Measurements from ENCODE around the gene RPS6KA2.

GRCh38 chr6:163500101-163500527, 85.6 kb downstream of the QKI start:
- PRO-cap, result no peak

DNA sequence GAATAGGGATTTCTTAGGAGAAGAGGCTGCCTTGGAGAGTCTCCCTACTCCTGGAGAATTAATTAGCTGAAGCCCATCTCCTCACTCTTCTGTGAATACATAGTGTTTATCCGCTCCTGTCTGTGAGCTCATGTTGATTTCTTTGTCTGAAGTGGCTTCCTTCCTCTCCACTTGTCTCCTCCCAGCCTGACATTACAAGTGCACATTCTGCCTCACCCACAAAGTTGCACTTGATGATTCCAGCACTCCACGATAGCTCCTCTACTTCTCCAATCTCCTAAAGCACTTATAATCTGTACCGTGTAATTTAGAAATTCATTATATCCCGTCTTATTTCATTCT, 287.2 kb downstream of the QKI start:
- PRO-cap, result no peak

DNA sequence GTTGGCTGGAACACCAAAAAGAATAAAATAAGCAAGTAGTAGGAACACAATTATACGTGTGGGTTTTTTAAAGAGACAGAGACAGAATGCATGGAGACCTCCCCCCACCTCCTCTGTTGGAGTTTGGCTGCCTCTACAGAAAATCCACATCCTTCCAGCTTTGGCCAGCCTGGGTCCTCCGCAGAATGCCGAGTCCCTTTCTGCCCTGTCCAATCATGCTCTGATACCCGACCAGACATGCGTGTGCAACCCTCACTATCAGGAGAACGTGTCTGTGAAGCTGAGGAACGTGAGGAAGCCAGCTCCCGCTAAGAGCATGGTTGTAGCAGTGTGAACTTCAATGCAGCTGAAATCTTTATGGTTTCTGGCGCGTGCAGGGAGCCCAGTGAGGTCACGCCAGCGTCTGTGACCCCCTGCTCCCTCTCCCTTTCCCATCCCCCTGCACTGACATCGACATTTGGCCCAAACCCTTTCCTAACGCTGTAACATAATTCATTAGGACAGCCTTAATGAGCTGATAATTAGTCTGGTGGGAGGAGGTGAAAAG, 423.1 kb downstream of the QKI start:
- PRO-cap, result no peak

DNA sequence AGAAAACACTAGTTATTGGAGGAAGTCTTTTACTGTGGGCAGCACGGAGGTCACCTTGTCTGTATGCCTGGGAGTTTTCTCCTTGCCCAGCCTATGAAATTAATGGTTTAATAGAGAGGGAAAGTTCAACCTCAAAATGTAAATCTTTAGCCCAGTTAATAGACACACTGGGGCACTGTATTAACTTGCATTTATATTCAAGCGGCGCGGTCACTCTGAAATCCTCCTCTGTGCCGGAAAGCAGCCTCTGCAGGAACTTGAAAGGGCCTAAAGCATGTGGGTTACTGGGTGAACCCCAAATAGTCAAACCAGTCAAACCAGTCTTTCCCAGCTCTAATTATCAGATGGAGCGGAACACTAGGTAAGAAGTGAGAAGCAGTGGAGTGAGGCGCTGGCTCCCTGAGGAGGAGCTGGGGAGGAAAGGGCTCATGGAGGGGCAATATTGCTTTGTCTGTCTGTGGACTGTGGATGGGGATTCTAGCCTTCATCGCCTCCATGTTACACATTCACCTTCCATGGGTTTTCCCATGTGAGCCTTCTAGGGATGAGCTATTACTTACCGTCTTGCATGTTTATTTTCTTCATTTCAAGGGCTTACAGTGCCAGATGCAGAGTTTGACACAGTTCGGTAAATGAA, 531.3 kb downstream of the QKI start:
- PRO-cap, result no peak

DNA sequence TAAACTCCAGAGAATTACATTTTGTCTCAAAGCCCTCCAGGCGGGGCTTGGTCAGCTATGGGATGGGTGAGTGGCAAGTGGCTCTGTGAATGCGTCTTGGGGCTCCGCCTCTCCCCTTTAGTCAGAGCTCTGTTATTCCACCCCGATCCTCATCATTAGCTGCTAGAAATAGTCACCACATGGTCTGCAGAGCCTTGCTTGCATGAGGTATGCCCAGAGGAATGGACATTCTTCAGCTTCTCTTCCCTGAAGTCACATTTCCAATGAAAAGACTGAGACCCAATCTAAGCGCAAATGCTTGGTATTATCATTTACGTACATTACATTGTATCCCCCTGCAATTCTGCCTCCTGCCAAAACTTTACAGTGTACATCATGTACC, 540.7 kb downstream of the QKI start:
- PRO-cap, result no peak

DNA sequence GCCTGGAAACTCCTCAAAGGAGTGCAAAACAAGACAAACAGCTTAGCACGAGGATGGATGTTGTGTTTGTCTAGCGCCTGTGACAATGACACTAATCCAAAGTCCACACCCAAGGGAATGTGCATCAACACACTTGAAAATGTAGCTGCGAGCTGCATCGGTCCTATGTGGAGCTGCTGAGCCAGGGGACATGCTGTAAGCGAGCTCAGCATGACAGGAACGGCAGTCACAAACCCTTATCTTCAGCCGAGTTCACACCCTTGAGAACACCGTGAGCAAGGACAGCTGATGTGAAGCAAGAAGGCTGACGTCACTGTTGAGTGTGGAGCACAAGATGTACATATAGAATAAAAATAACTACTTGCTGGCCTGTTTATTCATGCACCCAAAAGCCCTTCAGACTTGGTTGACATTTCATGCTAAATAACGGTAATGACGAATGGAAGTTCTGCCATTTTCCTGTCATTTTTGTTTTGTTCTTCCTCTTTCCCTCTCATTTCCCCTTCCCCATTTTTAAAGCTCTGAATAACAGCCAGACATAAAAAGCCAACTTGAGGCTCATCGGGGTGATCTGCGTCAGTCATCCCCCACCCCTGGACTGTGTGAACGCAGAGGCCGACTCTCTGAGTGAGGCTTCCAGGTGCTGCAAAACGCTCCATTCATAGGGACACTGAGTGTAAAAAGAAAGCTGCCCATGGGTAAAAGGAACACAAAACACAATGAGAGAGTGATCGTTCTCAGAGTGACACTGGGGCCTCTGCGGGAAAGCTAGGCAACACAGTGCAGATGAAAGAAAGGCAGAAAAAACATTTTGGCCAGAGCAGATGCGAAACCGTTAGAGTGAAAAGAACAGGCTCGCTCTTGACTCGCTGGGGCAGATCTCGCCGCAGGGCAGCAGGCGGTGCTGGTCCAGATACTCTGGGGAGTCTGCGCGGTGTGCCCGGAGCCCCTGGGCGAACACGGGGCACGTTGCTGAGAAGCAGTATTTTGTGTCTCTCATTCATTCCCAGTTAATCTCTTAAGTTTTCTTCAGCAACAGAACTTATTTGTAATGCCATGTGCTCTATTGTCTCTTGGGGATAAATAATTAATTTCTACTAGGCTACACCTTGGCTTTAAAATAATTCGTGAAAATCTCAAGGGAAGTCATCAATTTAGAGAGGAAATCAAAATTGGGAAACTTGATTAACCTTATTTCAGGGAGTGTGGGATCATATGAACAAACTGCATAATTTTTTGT, 684.8 kb downstream of the QKI start:
- PRO-cap, result no peak

DNA sequence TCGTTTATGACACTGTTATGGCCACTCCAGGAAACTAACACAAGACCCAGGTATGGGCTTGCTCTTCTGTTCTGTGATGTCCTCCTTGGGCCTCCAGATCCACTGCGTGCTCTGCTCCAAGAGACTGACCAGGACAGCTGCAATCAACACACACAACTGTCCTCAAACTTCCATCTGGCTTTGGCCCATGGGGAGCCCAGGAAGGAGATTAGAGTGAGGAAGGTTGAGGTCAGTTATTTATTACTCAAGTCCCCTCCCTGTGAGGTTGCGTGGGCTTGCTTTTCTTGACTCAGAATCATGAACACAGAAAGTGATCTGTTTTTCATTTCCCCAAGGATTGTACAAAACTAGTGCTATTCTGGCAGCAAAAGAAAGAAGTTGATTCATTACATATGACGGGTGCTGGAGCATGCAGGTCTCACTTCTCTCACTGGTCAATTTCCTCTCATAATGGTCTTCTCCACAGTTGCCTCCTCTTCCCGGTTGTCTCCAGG, 888.5 kb downstream of the QKI start:
- PRO-cap, result no peak

DNA sequence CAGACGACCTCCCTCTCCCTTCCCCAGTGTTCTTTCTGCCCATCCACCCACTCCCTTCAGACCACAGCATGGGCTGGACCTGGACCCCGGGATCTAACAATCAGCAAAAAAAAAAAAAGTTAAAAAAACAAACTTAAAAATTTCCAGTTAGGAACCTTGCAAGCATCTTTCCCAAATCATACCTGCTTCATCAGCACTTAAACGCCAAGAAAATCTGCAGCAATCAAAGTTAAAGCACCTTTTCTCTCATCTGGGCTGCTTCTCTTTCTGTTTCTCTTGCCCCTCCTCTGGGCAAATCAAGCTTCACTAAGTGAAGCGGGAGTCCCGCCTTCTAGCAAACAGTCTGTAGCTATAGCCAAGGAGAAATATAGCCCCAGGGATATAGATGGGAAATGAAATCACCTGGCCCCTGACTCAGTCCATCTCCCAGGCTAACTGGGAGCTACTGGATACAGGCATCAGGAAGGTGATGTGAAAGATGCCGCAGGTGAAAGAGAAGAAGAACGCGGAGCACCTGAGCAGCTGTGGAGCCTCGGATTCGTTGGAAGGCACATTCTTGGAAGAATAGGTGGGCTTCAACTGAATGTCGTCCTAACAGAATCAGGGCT, 481.9 kb downstream of the C6orf118 start:
- PRO-cap, result no peak

- PRO-cap, result no peak
These were observed 379.7 kb downstream of the C6orf118 start for GRCh38 chr6:164929617-164930152.

GRCh38 chr6:165656700-165657145, 6.3 kb downstream of the PDE10A start:
- PRO-cap, result no peak

DNA sequence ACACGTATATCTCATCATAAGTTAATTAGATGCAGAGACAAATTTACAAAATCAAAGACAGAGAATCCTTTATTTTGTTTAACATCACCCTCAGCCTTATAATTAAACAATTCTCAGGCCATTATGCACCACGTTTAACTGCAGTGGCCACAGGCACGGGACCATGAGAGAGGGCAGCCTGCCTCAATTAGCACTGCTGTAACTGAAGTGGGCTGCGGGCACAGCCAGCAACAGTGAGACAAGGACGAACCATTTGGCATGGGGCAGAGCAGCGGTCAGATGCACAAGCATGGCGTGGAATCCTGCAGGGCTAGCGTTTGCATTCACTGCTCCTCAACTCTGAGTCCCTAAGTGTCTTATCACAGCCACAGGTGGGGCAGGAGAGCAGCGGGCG, 31.1 kb upstream of the PDE10A start:
- PRO-cap, result no peak

- PRO-cap, result no peak
These were observed 111.0 kb downstream of the TBXT start for GRCh38 chr6:166056494-166057210.

- PRO-cap, result no peak
These were observed 48.7 kb downstream of the PRR18 start for GRCh38 chr6:166259356-166259960.

- PRO-cap, result no peak
These were observed 8.8 kb downstream of the SFT2D1 start for GRCh38 chr6:166333417-166334068.

GRCh38 chr6:166540970-166541685, 45.4 kb downstream of the RAMACL start:
- PRO-cap, result unidirectional peak, plus-strand start at chr6:166541191

- PRO-cap, result no peak
These were observed 21.1 kb downstream of the RAMACL start for GRCh38 chr6:166565287-166565929.

DNA sequence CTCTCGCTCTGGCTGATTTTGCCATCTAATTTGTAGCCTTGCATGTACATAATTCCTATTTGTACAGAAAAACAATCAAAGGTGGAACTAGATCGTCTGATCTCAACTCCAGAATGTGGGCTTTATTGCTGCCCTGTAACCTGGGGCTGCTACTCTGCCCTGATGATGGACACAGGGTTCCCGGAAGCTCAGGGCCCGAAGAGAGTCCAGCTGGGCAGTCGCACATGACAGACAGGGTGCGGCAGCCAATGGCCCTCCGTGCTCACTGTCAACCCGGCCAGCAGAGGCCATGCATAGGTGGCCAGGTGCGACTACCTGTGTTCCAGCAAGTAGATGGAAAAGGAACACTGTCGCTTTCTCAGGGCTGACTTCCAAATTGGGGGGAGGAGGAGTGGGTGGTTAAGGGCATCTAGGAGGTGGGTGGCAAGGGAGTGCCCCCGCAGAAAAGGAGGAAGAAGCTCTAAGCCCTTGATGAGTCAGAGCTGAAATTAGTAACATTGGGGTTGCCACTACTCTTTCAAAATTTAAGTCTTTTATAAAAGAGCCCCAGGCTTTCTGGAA, 2.2 kb upstream of the RAMACL start:
- PRO-cap, result no peak

- PRO-cap, result unidirectional peak, minus-strand start at chr6:166626918; unidirectional peak, minus-strand start at chr6:166627251
These were observed at the start of gene RPS6KA2 for GRCh38 chr6:166626742-166627428. TSS of gene RPS6KA2 (minus strand) at chr6:166627251.

DNA sequence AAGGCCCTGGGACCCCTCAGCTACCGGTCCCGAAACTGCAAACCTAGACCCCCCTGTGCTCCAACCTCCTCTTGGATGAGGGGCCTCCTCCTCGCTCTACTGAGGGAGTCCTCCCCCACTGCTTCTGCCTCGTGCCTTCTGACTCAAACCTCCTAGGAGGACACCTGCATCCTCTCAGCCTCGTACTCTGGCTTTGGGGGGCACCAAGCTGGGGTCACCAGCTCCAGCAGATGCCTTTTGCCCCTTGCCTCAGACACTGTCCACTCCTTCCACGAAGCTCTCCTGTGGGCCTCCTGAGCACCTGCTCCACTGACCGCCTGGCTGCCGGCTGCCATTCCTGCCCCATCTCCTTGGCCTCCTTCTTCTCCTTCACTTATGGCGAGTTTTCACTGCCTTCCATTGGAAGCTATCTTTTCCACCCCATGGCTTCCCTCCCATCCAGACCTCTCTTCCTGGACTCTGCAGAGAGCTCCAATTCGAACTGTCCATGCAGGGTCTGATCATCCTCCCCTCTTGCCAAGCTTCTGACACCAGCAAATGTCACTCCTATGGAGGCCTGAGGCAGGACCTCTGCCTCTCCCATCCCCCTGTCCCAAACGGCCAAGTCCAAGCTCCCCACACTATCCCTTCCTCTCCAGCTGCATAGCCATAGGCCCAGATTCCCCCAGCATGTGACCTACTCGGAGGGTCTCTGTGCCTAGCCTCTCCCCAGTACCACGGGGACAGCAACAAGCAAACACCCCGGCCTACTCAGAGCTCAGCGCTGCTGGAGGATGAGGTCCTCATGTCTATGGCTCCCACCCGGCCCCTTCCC, 24.6 kb downstream of the RNASET2 start:
- PRO-cap, result no peak

- PRO-cap, result no peak
These were observed 815 bp upstream of the CEP43 start for GRCh38 chr6:166998535-166998629.